REH cell (cell line): ENCODE results near the gene NRP1.

GRCh38 chr10:32032212-32032612 is 24.0 kb downstream of the KIF5B start:
- PRO-cap, result no peak

- PRO-cap, result no peak
Observed at GRCh38 chr10:32139104-32139869, 83.1 kb upstream of the KIF5B start.

DNA sequence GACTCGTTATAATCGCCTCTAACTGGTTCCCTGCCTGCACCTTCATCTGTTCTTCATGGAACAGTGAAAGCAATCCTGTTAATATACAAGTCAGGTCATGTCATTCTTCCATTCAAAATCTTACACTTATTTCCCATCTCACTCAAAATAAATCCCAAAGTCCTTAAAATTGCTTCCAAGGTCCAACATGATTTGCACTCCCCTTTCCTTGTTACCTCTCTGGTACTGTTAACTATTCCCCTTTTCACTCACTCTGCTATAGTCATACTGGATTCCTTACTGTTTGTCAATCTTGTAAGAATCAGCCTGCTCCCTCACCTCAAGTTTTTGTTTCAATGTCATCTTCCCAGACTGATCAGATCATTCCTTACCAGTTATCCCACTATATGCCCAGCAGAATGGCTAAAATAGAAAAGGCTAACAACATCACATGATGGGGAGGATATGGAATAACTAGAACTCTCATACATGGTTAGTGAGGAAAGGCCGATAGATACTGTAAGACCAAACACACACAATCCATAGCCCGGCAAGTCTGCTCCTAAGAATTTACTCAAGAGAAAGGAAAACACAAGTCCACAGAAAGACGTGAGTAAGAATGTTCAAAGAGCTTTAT is 31.1 kb downstream of the EPC1 start:
- PRO-cap, result no peak

- PRO-cap, result no peak
Observed at GRCh38 chr10:32893883-32894364, 64.1 kb downstream of the ITGB1 start.

- PRO-cap, result no peak
Observed at GRCh38 chr10:32971438-32972349, 13.7 kb upstream of the ITGB1 start.

- PRO-cap, result no peak
Observed at GRCh38 chr10:32985517-32986005, 27.5 kb upstream of the ITGB1 start.

GRCh38 chr10:33009823-33010598 is 52.0 kb upstream of the ITGB1 start:
- PRO-cap, result no peak

GRCh38 chr10:33116271-33116721 is 158.3 kb upstream of the ITGB1 start:
- PRO-cap, result no peak

DNA sequence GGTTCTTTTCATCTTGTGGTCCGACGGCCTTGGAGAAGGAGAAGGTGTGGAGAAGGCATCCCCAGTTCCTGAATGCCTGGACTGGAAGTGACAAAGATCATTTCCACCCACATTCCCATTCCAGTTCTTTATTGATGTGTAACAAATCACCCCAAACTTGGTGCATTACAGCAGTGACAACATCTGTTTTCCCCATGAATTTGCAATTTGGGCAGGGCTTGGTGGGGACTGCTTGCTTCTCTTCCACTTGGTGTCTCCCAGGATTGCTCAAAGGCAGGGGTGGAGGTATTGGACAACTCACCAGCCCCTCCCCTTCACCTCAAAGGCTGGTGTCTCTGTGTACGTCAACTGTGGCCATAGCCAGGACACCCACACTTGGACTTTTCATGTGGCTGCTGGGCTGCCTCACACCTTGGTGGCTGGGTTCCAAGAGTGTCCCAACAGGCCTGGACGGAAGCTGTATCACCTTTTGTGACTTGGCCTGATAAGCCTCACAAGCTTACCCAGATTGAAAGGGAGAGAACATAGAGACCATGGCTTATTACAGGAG is 187.4 kb upstream of the ITGB1 start:
- PRO-cap, result no peak

DNA sequence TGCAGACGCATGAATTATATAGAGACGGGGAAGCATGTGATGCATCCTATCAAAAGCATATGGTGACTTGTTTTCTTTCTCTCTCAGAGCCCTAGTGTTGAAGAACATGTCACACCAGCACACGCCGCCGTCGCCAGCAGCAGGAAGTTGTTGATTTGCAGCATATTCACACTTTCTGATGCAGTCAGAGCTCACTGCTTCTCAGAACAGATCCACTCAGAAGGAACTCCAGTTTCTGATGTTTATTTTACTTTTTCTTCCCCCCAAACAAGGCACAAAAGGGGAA is 123.3 kb downstream of the NRP1 start:
- PRO-cap, result no peak

GRCh38 chr10:33334059-33334711 is at the start of gene NRP1:
NRP1 (minus strand) TSS chr10:33334667.
- PRO-cap, result unidirectional peak, minus-strand start at chr10:33334307

GRCh38 chr10:34405561-34406224 is 409.4 kb downstream of the PARD3 start:
- PRO-cap, result no peak

GRCh38 chr10:34637238-34637860 is 177.7 kb downstream of the PARD3 start:
- PRO-cap, result bidirectional peak, plus-strand start at chr10:34637763, minus-strand start at chr10:34637437

- PRO-cap, result no peak
Observed at GRCh38 chr10:34752998-34753436, 62.1 kb downstream of the PARD3 start.

DNA sequence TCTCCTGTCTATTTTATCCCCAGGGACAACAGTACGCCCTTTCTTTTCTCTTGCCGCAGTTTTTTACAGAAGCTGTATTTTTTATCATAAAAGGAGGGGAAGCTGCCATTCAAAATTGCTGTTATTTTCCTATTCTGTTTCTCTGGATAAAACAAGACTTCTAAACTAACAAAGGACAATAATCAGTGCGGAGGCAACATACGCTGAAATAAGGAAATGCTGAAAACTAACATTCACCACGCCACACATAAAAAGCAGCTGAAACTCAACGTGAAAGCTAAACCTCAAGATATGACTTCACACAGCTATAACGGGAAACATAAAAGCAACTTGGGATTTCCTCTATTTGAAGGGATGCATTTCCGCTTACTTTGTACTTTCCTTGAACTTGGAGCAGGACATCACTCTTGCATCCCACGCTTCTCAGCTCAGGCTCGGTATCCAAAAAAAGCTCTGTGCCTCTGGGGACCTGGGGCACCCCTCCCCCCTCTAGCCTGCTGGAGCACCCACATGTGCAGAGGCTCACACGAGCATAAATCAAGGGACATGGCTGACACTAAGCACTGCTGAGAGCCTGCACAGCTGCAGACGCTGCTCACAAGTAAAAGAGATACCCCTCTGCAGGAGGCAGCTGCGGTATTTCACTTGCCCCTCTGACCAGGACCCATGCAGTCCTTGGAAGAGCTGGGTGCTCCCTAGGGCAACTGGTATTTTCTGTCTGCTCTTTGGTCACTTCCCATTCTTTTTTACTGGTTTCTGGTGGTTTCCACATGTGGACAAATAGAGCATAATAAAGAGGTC is 34.3 kb downstream of the PARD3 start:
- PRO-cap, result bidirectional peak, plus-strand start at position 533 of the sequence, minus-strand start at position 441 of the sequence

- PRO-cap, result bidirectional peak, plus-strand start at chr10:34814814, minus-strand start at chr10:34814711
Observed at GRCh38 chr10:34814501-34815218, 436 bp downstream of the PARD3 start.

DNA sequence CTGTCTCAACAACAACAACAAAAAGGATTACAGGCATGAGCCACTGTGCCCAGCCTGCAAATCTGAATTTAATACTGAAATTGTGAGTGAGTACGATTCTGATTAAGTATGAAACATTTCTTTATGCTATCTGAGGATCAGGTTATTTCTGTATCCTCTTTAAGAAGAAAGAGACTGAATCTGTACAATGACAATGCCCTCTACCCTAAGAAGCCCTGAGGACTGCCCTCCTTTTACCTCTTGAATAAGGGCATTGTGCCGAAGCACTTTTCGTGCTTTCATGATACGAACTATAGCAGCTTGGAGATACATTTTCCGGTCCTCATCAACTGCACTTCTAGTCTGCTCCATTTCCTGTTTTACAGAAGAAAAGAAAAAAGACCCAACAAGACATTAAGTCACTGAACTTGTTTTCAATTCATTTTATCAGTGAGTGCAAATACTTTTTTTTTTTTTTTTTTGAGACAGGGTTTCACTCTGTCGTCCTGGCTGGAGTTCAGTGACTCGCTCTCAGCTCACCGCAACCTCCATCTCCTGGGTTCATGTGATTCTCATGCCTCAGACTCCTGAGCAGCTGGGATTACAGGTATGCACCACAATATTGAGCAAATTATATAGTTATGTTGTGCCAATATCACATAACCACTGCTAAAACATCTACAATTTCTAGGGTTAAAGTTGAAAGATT is 78.4 kb downstream of the CUL2 start:
- PRO-cap, result no peak

GRCh38 chr10:35150557-35150969 is 23.9 kb downstream of the CREM start:
- PRO-cap, result no peak

DNA sequence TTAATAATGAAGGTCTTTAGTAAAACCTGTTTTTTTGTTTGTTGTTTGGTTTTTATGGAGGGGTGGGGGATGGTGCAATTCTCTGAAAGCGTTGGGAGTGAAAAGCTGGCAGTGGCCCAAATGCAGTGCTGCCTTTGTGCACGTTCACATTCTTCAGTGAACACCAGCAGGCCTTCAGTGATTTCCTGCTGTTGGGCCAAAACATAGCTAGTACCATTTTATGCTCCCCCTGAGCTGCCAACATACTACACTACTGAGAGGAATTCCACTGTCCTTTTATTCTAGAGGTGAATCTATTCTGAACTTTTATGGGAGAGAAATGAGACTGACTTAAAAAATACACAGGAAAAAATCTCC is 50.5 kb downstream of the CCNY start:
- PRO-cap, result no peak

GRCh38 chr10:35394911-35395477 is 58.7 kb downstream of the CCNY start:
- PRO-cap, result no peak